Mesenchymal stem cell of Wharton's jelly (primary cell): ENCODE results near the genes GNAZ, C22orf15 and DDTL.

- CAGE, long polyA plus RNA: no peak
Measured at GRCh38 chr22:22370828-22371525, 126.4 kb downstream of the VPREB1 start.

DNA sequence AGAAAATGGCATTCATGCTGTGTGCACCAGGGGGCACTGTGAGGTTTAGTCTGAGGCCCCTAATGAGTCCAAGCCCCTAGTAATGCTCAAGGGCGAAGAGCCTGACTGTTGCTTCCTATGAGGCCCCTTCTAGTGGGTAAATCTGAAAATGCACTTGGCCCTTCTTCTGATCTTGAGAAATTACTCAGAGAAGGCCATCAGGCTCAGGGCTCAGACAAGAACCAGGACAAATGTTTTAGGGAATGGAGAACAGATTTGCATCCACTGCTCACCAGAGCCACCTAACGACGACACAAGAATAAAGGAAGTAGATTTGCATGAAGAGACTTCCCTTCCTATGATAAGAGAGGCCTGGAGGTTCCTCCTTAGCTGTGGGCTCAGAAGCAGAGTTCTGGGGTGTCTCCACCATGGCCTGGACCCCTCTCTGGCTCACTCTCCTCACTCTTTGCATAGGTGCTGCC lies 75.9 kb downstream of the GGTLC2 start:
- CAGE, long polyA plus RNA: no peak

DNA sequence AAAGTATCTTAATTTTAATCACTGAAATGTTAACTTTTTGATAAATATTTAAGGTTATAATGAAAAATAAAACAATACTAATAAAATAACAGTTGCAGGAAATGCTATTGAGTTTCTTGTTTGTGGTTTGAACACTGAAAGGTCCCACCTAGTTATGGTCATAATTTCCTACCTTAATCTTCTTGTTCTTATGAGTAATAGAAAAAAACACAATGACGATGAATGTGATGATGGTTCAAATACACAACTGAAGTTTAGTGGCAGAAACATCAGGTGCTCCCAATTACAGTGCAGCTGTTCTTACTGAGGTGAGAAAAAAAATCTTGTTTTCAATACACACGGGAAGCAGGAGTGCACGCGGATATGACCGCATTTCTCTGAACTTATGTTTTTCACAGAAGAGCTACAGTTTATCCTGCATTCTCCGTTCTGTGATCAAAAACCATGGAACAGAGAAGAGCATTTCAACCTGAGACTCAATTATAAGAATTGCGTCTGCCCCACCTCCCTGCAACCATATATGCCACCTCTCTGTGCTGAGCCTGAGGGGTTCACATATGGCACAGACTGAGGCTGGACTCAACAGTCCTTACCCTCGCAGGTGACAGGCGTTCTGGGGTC lies 99.8 kb upstream of the IGLL5 start:
- CAGE, long polyA plus RNA: no peak

DNA sequence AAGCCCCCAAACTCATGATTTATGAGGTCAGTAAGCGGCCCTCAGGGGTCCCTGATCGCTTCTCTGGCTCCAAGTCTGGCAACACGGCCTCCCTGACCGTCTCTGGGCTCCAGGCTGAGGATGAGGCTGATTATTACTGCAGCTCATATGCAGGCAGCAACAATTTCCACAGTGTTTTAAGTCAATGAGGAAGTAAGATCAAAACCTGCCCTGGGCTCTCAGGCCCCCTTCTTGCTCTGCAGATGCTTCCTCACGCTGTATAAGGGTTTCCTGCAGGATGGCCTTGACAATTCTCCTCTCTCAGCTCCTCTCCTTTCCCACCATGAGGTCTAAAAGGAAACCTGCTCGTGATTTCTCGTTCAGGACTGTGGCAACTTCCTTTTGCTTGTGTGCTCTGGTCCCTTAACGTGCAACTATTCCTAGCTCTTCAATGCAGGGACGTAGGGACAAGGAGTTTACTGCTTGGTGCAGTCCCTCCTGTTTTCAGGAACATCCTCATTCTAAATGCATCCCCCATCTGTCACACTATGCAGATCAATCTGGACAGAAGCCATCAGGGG lies 64.4 kb upstream of the IGLL5 start:
- CAGE, long polyA plus RNA: no peak

- CAGE, long polyA plus RNA: no peak
Measured at GRCh38 chr22:22900734-22901492, 13.3 kb downstream of the IGLL5 start.

DNA sequence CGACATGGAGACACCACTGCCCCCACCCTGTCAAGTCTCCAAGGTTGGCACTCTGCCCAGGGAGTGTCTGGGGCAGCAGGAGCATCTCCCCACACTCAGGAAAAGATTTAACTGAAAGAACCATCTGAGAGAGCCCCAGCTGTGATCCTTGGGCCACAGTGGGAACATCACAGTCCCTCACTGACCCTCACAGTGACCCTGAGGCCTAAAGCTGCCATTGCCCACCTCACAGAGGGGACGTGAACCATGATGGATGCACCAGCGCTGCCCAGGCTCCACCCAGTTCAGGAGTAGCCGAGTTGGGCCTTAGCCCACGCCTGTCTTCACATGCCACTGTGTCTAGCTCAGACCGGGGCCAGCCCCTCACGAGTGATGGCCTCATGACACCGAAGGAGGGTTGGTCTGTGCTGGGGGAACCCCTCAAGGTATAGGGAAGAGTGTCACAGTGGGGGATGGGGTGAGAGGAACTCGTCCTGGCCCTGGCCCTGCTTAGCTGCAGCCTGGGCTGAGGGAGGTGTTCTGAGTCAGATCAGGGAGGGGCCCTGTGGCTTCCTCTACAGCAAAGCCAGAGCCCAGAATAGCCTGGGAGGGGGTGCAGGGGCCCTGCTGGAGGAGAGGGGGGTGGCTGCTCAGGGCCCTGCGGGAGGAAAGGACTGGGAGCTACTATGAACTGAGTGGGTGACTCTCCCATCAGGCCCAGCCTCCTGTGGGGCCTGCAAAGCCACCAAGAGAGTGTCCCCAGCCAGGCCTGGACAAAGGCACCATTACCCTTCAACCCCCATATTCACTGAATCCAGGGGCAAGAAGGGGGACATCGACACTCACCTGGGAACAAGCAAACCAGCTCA lies 41.0 kb downstream of the IGLL5 start:
- CAGE, long polyA plus RNA: no peak

DNA sequence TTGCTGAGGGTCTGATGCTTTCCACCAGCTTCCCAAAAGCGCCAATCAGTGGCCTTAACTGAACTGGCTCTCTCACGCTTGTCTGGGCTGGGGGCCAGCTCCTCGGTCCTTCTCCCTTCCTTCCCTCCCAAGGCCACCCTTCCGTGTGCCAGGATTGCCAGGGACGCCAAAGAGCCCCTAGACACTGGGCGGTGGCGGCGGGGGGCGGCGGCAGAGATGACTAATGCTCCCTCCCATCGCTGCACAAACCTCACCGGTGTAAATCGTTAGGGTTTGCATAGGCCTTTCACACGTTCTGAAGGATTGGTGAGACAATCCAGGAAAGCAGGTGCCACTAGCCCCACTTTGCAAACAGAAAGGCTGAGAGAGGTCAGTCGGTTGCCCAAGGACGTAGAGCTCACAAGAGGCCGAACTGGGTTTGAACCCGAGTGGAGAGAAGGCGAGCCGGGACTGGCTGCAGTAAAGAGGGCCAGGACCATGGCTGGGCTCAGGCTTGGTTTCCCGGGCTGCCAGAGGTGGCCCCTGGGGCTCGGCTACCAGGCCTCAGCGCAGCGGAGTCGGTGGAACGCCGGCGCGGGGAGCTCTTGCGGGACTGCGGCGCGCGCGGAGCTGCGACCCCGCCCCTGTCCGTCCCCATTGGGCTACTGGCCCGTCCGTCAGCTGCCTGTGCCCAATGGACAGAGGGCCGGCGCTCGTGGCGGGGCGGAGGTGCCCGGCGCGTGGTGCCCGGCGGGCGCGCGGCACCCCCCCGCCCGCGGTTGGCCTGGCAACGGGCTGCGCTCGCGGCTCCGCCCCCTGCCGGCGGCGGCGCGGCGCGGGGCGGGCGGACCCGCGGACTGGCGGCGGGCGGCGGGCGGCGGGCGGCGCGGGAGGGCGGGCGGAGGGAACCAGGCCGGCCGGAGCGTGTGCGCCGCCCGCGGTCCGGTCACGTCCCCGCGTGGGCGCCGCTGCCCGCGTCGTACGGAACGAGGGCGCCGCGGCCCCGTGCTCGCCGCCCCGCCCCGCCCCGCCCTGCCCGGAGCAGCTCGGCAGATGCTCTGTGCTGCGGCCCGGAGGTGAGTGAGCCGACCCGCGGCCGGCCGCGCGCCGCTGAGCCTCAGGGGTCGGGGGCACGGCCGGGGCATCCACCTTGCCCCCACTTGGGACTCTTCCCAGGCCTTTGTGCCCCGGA lies at the start of gene GNAZ:
GNAZ (plus strand) TSS at position 1,004 of the 1,171 bp plus-strand sequence.
- CAGE, long polyA plus RNA: no peak

DNA sequence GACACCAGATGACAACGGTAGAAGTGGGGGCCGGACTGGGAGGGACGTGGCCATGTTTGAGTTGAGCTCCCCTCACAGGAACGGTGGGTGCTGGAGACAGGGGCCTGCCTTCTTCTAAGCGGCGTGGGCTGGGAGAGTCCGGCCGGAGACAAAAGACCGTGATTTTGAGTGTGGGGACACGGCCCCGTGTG lies 203 bp downstream of the RSPH14 start:
- CAGE, long polyA plus RNA: no peak

- CAGE, long polyA plus RNA: no peak
Measured at GRCh38 chr22:23203449-23203967, 23.2 kb downstream of the BCR start.

DNA sequence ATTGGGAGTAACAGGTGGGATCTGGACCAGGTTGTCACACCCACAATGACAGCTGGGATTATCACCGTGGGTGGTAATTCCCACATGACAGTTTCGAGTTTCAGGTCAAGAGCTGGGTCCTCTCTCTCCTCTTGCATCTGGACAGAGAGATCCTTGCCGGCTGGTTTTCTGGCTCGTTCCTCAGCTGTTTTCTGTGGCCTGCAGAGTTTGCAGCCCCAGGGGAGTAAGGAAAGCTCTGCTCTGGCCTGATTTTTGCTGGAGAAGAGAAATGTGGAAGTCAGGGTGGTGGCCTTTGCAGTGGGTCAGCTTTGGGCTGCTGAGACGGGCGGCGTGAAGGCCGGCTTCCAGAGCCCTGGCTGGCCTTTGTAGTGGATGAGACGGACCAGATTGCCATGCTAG lies 57.1 kb downstream of the BCR start:
- CAGE, long polyA plus RNA: no peak

DNA sequence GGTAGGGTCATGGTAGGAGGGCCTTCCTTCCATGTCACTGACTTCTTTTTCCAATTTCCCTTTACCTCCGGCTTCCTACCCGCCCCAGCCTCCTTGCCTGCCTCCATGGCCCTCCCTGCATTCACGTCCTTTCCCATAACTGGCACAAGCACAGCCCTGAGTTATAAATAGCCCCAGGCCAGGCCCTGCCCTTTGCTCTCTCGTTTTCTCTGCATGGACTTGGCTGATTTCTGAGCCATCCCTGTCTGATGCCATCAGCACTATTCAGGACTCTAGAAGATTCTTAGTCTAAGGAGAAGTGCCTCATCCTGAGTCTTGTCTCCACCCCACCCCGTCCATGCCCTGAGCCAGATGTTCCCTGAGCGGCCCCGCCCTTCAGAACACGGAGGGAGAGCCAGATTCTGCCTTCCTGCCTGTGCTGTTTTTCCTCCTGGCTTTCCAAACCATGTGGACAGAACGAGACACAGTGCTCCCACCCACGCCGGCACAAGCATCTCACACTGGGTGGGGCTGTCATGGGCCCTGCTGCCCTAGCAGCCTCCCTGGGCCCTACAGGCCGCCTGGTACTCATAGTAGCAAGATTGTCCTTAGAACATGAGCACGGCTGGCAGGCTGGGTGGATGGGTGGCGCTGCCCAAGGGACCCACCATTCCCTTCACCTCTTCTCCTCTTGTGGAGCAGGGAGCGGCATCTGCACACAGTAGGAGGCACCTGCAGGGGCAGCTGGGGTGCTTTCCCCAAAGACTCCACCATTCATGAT lies 76.8 kb downstream of the BCR start:
- CAGE, long polyA plus RNA: no peak

GRCh38 chr22:23263584-23264561 lies 83.6 kb downstream of the BCR start:
- CAGE, long polyA plus RNA: no peak

DNA sequence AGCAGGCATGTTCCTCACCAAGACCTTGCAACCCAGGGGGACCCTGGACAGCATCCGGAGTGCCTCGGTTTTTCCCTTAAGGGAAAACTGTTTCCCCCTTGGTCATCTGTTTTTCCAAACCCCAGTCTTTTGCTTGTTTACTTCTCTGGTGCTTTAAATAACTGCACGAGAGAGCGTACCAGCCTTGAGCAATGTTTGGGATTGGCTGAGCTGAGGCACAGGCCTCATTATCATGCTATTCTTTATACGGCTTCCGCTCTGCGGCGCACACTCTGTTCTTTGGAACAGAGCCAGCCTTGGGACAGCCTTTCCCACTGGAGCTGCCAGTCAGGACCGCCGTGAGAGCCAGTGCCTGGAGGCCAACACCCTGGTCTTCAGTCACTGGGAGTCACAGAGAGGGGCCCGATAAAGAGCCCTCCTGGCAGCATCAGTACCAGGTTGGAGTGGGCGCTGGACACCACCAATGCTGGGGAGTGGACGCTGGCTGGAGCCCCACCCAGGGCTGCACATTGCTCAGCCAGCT lies 125.6 kb downstream of the BCR start:
- CAGE, long polyA plus RNA: no peak

GRCh38 chr22:23521087-23522393 lies 58.5 kb downstream of the IGLL1 start:
- CAGE, long polyA plus RNA: no peak

DNA sequence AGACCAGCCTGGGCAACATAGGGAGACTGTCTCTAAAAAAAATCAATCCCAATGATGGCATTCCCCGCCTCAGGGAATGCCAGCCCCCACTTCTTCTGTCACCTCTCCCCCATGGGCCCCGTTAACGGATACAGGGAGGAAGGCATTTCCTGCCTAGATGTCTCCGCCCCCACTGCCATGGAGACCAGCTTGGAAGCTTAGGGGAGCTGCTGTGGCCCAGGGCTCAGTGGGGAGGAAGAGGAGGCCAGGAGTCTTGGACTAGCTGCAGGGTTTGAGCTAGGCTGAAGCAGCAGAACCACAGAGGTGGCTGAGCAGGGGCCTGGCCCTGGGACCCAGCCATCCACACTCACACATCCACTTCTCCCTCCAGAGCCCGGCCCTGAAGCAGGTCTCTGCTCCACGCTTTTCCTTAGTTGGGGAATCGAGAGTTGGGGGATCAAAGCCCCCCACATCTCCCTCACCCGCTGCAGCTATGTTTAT lies at the start of gene C22orf15:
C22orf15 (plus strand) TSS at position 156 of the 480 bp plus-strand sequence.
- CAGE, long polyA plus RNA: no peak

- CAGE, long polyA plus RNA: no peak
Measured at GRCh38 chr22:23835175-23835646, 3.6 kb downstream of the DERL3 start.

- CAGE, long polyA plus RNA: no peak
Measured at GRCh38 chr22:23858105-23858277, 316 bp downstream of the SLC2A11 start.

- CAGE, long polyA plus RNA: no peak
Measured at GRCh38 chr22:23966727-23967136, at the start of gene DDTL. TSS of gene DDTL (plus strand) at chr22:23966888.

GRCh38 chr22:24066252-24066693 lies 55.2 kb downstream of the CABIN1 start:
- CAGE, long polyA plus RNA: no peak

DNA sequence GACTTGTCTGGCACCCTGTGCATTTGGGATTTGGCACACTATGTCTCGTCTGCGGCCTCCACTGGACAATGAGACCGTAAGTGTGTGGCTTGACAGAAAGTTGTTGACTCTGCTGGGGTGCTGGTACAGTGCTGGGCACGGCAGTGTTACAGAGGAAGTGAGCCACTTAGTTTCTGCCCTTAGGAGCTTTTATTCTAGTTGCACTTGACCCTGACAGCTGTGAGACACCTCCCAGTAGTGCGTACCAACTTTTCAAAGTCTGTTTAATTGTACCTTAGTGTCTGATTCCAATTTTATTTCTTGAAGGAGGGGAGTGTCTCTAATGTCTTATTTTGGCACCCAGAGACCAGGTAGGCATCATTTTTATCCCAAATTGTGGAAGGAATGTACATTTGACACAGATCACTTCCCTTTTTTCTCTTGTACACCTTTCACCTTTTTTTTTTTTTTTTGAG lies 4.5 kb downstream of the SPECC1L start:
- CAGE, long polyA plus RNA: no peak